A172 (cell line): ENCODE measurements around a stretch of chr5.

- RAMPAGE, long total RNA: no peak
Measured at GRCh38 chr5:148972785-148973625, 89.9 kb downstream of the SH3TC2 start.

DNA sequence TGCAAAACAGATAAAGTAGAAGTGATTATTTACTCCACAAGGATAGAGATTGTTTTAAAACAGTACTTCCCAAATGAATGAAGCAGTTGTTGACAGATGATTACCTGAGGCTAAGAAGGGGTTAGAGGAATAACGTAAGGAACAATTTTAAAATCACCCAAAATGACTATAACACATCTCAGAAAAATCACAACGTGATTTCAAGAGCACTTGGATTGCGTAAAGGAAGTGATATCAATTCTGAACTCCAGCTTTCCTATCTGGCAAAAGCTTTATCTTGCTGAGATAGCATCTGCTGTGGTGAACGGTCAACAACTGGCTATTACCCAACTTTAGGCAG lies 9.0 kb downstream of the ABLIM3 start:
- RAMPAGE, long total RNA: no peak

GRCh38 chr5:149177804-149178479 lies 36.6 kb downstream of the ABLIM3 start:
- RAMPAGE, long total RNA: no peak

- RAMPAGE, long total RNA: no peak
Measured at GRCh38 chr5:149207164-149207631, 64.5 kb upstream of the AFAP1L1 start.

- RAMPAGE, long total RNA: no peak
Measured at GRCh38 chr5:149259706-149260721, 11.6 kb upstream of the AFAP1L1 start.

GRCh38 chr5:149288399-149289039 lies 16.9 kb downstream of the AFAP1L1 start:
- RAMPAGE, long total RNA: no peak

GRCh38 chr5:149299481-149299962 lies 27.9 kb downstream of the AFAP1L1 start:
- RAMPAGE, long total RNA: no peak

DNA sequence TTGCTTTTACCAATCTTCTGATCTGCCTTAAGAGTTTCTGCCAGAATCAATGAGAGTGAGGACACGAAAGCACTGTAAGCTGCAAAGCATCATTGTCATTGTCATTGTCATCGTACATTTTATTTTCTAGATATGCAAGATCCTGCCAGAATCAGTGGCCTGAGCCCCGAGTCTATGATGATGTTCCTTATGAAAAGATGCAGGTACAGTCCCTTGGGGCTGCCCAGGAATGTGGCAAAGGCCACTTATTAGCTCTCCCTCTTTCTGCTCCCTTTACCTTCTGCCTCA lies 25.1 kb upstream of the GRPEL2 start:
- RAMPAGE, long total RNA: no peak

DNA sequence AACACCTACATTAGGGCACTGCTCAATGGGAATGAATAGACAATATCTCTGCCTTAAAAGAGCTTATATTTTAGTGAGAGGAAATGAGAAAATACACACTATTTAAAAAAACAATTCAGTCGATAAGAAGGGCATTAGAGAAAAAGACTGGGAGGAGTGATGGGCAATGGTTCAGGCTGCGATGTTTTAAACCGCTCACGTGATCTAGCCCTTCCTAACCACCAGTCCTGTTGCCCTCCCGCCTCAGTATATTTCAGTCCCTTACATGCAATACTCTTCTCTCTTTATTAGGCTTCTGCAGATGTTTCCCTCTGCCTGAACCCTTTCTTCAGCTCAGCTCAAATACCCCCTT lies 568 bp upstream of the GRPEL2 start:
- RAMPAGE, long total RNA: no peak

DNA sequence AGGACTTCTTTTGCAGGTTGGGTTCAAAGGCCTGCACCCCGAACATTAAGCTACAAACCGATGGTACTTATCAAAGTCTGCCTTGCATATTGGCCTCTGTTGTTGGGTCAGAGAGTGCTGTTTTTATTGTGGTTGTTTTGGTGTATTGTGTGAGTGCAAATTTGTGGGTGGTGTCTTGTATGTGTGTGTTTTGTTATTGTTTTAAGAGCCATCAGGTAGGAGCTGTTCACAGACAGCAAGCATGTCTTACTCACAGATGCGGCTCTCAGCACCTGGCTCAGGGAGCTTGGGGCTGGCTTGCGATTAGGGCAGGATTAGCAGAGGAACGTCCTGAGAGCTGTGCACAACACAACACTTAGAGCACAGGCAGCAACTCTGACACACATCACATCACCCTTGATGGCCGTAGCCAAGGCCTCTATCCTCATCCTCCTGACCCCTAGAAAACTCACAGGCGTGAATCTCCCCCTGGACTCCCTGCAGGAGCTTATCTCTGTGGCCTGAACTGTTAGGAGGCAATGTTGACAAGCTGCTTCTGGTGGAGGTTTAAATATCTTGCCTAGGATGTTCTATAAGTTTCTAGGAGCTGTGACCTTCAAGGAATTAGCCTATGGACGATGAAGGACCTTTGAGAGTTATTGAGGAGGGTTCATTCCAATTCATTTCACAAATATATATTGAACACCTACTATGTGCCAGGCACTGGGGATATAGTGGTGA lies 7.1 kb upstream of the IL17B start:
- RAMPAGE, long total RNA: no peak

- RAMPAGE, long total RNA: no peak
Measured at GRCh38 chr5:149406303-149406537, 27.1 kb upstream of the IL17B start.

DNA sequence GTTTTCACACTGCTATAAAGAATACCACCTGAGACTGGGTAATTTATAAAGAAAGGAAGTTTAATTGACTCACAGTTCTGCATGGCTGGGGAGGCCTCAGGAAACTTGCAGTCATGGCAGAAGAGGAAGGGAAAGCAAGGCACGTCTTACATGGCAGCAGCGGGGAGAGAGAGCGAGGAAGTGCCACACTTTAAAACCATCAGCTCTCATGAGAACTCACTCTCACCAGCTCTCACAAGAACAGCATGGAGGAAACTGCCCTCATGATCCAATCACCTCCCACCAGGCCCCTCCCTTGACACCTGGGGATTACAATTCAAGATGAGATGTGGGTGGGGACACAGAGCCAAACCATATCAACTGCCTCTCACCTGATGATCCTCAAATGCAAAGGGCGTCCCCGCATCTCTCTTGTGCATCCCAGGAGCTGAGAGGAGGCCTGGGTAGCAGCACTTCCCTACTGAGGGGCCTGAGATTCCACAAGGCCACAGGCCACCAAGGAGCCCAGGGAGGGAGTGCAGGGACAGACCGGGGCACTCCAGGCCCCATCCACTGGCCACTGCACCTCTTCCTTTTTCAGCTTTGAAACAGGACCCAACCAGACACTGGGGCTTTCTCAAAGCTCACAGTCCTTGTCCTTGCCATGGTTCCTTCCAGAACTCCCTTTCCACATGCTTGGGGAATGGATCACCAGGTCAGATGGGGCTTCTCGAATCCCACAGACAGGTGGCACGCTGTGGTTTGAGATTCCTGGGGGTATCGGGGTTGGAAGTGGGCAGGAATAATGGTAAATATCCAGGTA lies 54.5 kb upstream of the IL17B start:
- RAMPAGE, long total RNA: no peak

GRCh38 chr5:149549548-149550509 lies 1.4 kb downstream of the CSNK1A1 start:
- RAMPAGE, long total RNA: no peak

GRCh38 chr5:149582064-149582218 lies 643 bp downstream of the ARHGEF37 start:
- RAMPAGE, long total RNA: no peak

- RAMPAGE, long total RNA: no peak
Measured at GRCh38 chr5:149626977-149627742, 45.9 kb downstream of the ARHGEF37 start.

GRCh38 chr5:149702988-149703530 lies 27.1 kb upstream of the PPARGC1B start:
- RAMPAGE, long total RNA: no peak

DNA sequence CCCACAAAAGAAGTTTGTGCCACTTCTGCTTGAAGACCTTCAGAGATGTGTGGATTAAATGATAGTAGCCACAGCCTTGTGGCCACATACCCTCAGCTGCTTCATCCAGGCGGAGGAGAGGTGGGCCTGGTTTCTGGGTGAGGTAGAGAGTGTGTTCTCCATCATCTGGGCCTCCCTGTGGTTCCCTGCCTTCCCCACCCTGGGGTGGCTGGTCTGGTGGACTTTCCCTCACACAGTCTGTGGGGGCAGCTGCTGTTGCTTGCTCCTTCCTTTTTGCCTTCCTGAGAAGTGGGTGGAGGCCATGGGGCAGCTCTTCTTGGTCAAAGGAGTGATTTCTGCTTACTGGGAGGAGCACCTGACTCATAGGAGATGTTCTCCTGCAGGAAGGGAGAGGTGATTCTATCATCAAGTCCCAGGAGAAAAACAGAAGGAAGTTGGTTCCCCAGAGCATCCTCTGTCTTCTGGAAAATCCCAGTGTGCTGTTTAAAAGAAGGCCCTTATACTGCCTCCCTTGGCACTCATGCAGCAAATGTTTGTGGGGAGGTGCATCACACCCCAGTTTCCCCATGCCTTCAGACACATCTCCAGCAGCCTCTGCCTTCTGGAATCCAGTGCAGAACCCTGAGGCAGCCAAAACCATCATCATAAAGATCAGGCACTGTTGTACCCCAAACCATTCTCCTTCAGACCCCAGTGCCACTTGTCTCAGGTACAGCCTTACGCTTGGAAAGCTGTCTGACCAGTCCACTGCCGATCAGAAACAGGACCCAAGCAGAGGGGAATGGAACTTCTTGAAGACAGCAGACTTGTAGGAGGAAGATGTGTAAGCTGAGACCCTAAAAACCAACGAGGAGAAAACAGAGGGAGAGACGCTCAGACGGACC lies 63.1 kb downstream of the PPARGC1B start:
- RAMPAGE, long total RNA: no peak

- RAMPAGE, long total RNA: no peak
Measured at GRCh38 chr5:149801865-149802722, 72.0 kb downstream of the PPARGC1B start.

DNA sequence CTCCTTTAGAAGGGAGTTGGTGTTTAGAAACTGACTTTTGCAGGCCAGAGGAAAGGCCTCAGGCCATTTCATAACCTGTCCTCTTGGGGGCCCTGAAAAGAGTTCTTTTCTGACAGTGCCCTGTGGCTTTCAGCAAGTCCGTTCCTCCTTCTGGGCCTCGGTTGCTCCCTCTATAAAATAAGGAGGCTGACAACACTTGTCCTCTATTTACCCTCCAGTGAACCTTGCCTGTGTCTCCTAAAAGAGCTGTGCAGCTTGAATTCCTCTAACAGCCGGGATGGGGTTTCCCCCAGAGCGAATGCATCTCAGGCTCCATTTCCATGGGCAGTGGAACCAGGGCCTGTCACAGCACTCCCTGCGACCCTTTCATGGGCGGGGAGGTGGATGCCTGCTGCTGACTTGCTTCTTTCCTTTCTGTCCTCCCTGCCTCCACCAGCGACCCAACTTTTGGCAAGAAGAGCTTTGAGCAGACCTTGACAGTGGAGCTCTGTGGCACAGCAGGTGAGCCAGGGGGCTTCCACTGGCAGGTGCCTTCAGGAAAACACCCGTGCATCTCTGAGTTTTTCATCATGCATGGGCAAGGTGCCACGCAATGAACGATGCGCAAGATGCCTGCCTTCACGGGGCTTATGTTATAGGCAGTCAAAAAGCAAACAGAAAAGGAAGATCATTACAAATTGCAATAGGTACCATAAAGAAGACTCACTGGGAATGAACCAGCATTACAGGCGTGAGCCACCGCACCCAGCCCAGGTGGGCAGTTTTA lies 104.9 kb downstream of the PPARGC1B start:
- RAMPAGE, long total RNA: no peak

GRCh38 chr5:149995269-149995928 lies 5.1 kb downstream of the TIGD6 start:
- RAMPAGE, long total RNA: no peak